Rectum (tissue), 1 donor: ENCODE measurements around a stretch of chr5.

GRCh38 chr5:11063714-11064022, 302.6 kb upstream of the DAP start:
- PRO-cap, result unidirectional peak, minus-strand start at chr5:11063765

DNA sequence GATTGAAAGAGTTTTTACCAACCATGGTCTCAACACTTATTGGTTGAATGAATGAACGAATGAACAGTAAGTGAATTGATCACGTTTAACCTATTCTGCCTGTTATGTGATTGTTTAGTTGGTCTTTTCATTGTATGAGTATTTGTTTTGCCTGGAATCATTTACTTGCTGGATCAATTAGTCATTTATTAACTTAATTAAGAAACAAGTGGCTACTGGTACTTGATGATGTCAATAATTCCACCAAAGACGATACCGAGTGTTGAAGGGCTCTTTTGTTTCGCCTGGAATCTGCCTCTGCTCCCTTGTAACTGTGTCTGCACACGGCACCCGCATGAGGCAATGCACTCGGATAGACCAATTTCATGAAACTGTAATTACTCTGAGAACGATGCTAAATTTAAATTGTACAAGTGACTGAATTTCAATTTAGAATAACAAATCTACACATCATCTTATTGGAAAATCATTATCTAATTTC, 143.4 kb downstream of the CTNND2 start:
- PRO-cap, result no peak

GRCh38 chr5:14036535-14037376, 92.3 kb upstream of the DNAH5 start:
- PRO-cap, result no peak

DNA sequence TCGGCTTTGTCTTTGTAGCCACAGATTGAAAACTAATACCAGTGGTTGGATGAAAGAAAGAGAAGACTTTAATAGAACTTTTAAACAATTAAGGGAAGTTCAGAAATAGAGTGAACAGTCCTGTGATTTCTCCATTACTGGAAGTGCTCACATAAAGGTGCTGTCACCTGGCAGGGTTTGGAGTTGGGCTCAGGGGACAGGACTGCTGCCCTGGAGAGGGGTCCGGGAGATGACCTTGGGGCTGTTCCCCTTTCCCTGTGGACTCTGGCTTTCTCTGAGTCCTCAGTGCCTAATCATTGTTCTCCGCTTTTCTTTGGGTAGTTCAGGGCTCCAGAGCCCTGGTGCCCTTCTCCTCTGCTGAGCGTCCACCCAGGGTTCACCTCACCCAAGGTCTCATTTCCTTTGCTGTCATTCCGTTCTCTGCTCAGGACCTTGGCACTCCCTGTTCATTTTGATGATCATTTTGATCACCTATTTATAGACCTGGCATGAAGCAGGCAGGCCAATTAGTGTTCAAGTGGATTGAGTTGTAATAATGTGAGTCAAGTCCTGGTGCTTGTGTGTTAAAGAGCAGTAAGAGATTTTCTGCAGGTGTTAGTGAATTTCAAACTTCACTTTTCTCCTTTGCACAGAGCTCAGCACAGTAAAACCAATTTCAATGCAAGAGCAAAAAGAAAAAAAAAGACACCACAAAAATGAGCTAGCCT, 3.5 kb downstream of the TRIO start:
- PRO-cap, result no peak

- PRO-cap, result no peak
Measured at GRCh38 chr5:14151050-14151872, 8.1 kb downstream of the TRIO start.

GRCh38 chr5:14156396-14157496, 13.6 kb downstream of the TRIO start:
- PRO-cap, result unidirectional peak, plus-strand start at chr5:14156881

GRCh38 chr5:14168385-14169562, 25.6 kb downstream of the TRIO start:
- PRO-cap, result no peak

- PRO-cap, result unidirectional peak, plus-strand start at chr5:14218685
Measured at GRCh38 chr5:14218597-14219358, 75.6 kb downstream of the TRIO start.

GRCh38 chr5:14264478-14265121, 121.5 kb downstream of the TRIO start:
- PRO-cap, result bidirectional peak, plus-strand start at chr5:14264873, minus-strand start at chr5:14264784

DNA sequence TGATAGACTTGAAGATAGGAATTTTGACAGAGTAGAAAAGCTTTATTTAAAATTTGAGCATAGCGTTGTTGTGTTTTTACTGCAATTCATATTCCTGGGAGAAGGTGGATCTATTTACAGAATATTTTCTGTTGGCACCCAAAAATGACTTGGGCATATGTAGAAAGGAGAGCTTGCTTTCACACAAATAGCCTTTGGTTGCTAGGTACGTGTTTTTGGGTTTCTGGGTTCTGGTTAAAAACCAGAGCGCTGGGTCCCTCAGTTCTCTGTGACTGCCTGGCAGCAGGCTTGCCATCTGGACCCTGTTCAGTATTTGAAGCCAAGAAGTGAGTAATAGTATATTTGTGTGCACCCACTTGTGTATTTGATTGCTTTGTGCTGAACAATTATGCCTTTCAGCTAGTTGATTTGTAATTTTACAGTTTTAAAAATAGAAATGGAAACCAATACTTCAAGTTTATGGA, 153.3 kb downstream of the TRIO start:
- PRO-cap, result no peak

DNA sequence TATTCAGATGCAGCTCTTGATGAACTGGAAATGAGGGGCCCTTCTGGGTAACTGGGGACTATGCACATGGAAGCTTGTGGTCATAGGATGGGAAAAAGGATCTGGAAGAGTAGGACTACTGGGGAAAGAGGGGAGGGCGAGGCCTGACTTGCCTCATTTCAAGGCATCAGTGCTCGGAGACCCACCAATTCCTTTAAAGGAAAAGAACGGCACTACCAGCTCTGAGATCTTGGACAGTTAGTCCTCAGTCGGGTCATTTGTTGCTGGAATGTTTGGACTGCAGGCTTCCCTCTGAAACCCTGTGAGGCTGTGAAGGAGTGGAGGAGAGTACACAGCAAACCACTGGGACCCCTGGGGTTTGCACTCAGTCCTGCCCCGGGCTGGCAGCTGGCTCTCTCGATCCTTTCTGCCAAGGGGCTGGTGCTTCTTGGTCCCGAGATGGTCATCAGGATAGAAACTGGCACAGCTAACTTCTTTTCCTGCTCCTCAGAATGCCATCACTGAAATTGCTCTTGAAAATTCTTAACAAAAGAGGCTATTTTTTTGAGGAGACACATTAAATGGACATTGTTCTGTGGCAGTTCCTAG, 194.4 kb downstream of the TRIO start:
- PRO-cap, result no peak

DNA sequence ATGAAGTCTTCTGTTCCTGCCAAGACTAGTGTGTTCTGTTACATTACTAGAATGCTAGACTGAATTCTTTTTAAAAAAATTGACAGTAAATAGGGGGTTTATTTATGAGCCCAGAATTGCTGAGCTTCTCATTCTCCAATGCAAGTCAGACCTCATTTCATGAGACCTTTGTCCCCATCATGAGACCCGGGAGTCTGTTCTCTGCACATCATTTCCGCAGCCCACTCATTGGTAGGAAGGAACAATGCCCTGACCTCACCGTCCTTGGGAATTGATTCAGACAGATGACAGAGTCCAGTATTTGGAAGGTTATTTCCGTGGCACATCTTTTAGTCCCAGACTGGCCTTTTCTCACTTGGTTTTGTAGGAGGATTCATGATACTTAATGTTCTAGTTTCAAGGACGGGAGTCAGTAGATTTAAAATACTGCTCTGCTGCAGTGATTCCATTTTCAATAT, 173.7 kb upstream of the OTULINL start:
- PRO-cap, result no peak

- PRO-cap, result no peak
Measured at GRCh38 chr5:14453535-14454056, 128.0 kb upstream of the OTULINL start.

DNA sequence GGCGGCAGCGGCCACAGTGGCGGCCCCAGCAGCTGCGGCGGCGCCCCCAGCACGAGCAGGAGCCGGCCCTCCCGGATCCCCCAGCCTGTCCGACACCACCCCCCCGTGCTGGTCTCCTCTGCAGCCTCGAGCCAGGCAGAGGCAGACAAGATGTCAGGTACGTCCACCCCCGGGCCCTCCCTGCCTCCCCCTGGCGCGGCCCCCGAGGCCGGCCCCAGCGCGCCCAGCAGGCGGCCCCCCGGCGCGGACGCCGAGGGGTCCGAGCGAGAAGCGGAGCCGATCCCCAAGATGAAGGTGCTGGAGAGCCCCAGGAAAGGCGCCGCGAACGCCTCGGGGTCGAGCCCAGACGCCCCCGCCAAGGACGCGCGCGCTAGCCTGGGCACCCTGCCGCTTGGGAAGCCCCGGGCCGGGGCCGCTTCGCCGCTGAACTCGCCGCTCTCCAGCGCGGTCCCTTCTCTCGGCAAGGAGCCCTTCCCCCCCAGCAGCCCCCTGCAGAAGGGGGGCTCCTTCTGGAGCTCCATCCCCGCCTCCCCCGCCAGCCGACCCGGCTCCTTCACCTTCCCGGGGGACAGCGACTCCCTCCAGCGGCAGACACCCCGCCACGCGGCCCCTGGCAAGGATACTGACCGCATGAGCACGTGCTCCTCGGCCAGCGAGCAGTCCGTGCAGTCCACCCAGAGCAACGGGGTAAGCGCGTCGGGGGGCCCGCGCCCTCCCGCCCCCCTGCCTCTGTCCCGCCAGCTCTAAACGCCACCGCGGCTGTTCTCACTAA, 93.8 kb upstream of the OTULINL start:
- PRO-cap, result no peak

- PRO-cap, result no peak
Measured at GRCh38 chr5:14707386-14708274, 43.1 kb downstream of the OTULIN start.

- PRO-cap, result no peak
Measured at GRCh38 chr5:14849702-14850458, 21.7 kb downstream of the ANKH start.

GRCh38 chr5:14864529-14864728, 7.1 kb downstream of the ANKH start:
- PRO-cap, result no peak

DNA sequence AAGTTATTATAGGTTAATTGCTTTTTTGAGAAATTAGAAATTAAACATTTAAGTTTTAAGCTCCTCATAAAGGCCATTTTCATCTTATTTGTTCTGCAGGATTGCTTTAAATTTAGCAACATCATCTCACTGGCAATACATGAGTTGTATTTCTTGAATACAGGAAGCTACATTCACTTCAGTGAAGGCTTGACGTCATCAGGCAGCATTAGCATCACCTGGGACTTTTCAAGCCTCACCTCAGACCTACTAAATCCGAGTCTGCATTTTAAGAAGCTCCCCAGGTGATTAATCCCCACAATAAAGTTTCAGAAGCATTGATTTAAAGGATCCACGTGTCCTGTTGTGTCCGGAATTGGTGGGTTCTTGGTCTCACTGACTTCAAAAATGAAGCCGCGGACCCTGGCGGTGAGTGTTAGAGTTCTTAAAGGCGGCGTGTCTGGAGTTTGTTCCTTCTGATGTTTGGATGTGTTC, 121.1 kb upstream of the ANKH start:
- PRO-cap, result no peak

- PRO-cap, result unidirectional peak, minus-strand start at chr5:14993433
Measured at GRCh38 chr5:14993190-14993953, 121.8 kb upstream of the ANKH start.

DNA sequence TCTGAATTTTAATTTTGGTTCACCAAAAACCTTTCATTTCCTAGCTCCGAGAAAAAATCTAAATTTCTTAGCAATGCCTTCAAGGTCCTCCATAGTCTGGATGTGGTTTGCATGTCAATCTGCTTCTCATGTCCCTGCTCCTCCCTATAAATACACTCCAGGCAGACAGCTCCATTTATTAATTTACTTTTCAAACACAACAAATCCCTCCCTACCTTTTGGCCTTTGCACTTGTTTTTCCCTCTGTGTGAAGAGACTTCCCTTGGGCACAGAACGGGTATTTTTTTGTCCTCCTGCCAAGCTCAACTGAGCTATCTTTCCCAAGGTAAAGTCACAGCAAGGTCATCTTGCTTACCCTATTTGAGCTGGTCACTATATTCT, 159.5 kb upstream of the ANKH start:
- PRO-cap, result no peak